ENCODE measurements around the genes TRIM51, OR8J1, OR9G1, OR9G4, TMX2, LPXN and ZFP91.

- RRBS: no CpG with 5 or more reads among the region's 2 CpGs
These were observed at the start of gene TRIM51 for GRCh38 chr11:55883100-55883526. TSS of gene TRIM51 (plus strand) at chr11:55883297.

DNA sequence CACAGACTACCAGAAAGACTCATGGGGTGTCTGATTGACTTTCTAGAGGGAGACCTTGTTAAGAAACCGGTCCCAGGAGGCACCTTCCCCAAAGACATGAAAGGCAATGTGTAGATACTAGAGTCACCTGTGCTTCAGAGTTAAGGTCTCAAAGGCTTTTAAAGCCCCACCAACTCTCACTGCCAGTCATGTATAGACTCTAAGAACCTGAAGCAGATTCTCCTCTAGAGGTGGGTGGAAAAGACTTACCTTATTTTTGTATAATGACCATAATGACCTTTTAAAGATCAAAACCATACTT lies at the start of gene OR8J1:
OR8J1 (plus strand) TSS at position 196 of the 301 bp plus-strand sequence.
- RRBS: no CpG with 5 or more reads among the region's 1 CpG

DNA sequence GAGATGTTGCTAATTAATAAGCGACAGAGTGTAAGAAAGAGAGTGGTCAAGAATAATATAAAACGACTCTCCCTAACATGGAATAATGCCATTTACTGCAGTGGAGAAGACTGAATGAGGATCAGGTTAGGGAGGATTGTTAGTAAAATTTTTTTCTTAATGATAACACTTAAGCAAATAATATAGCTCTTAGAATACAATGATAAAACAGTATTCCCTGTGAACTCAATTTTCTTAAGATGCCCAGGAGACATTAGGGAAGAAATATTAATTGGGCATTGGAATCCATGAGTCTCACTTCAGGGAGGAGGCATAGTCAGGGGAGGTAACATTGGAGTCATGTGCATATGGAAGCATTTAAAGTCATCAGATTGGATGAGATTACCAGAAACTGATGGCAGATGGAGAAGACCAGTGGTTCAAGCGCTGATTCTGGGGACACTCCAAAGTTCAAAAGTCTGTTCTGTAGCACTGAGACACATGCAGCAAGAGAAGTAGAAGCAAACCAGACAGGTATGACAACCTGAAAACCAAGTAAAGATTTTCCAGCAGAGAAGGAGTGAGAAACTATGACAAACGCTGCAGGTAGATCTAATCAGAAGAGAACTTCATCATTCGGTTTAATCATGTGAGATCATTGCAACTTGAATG lies at the start of gene OR9G1:
OR9G1 (plus strand) TSS at position 418 of the 651 bp plus-strand sequence.
- RRBS: no CpG with 5 or more reads among the region's 5 CpGs

DNA sequence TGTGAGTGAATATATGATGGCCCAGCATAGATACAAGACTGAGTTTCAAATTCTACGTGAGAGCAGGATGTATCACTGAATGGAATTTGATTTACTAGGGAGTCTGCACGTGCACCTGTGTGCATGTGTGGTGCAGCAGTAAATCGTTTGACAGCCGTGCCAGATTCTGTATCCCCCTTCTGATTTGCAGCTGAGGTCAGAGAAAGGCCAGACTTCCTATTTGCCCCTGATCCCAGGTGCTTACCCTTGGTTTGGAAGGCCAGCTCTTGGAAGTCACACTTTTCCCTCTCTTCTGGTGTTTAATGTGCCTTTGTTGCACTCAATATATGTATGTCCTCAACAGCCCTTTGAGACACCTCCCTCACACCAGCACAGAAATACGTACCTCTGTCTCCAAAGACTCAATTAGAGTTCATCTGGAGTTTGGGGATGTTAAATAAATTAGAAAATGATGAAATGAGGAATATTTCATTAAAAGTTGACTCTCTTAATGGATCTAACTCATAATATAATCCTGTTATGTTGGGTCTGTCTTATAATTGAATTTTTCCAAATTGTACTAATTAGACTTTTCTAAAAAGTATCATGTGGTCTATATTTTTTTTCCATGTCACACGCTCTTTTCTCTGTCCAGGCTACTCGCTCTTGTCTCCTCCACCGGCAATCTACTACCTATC lies at the start of gene OR9G4:
OR9G4 (minus strand) TSS at position 286 of the 677 bp plus-strand sequence.
- RRBS: no CpG with 5 or more reads among the region's 8 CpGs

GRCh38 chr11:57288698-57289760 lies 35.7 kb downstream of the TNKS1BP1 start:
- RRBS: no CpG with 5 or more reads among the region's 11 CpGs

DNA sequence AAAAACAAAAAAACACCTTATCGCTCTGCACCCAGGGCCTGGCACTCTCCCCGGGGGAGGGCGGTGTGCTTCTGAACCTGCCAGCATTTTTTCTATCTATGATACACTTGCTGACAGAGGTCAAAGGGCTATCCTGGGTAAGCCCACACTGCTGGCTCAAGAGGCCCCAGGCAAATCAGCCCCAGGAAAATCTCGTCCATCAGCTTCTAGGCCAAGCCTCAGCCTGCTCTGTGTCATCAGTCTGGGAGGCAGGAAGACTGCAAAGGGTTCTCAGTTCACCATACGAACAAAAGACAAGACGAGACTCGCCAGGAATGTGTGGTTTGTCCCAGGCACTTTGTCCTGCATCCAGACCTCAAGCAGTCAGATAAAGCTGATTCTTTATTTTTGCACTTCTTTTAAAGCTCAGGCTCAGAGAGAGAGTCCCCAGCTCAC lies 31.8 kb downstream of the TNKS1BP1 start:
- RRBS: no CpG with 5 or more reads among the region's 7 CpGs

GRCh38 chr11:57323485-57324026 lies 1.2 kb downstream of the TNKS1BP1 start:
- RRBS: no CpG with 5 or more reads among the region's 7 CpGs

GRCh38 chr11:57327208-57327583 lies 2.4 kb upstream of the TNKS1BP1 start:
- RRBS: no CpG with 5 or more reads among the region's 5 CpGs

DNA sequence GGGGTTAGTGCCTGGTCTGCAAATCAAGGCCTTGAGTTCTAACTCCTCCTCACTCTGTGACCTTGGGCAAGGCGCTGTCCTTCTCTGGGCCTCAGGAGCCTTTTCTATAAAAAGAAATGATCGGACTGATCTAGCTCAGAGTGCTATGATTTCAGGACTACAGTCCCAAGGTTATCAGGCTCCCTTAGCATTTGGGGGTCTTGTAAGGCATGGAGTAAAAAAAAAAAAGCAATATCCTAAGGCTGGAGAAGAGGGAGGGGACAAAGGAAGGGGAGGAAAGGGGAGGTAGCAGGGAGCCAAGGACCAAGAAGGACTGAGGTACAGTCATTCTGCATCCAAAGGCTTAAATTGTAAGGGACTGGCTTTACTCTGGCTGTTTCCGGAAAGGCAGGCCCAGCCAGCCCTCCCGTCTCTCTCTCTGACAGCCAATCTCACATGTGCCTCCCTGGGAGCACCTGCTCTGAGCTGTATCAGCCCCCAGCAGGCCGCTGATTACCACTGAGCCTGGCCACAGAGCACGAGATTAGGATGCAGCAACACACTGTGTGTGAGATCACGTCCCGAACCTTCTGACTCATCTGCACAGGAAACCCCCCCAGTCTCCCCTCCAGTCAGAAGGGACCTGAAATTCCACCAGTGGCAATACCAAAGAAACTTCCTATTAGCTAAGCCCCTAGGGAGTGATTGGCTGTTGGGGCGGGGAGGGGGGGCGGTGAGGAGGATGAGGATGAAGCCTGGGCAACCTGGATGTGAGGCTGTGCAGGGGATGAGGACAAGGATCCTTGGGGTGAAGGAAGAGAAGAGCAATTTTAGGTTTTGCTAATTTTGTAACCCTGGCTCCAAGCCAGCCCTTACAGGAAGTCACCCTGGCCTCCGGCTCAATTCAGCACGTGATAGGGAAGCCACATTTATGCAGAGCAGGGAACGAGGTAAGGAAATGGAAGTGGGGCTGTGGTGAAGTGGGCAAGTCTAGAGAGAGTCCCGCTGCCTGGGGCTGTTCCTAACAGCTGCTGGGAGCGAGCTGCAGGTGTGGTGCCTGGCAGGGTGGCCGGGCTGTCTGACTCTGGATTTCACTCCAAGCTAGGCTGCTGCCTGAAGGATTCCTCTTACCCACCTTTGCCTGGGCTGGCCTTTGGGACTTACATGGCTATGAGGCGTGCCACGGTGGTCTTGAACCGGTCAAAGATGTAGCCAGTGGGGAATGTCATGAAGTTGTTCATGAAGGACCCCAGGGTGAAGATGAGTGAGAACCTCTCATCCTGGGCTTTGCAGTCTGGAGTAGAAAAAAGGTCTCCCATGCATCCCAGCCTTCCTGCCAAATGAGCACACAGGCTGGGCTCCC lies 2.1 kb downstream of the SLC43A3 start:
- RRBS: no CpG with 5 or more reads among the region's 19 CpGs

DNA sequence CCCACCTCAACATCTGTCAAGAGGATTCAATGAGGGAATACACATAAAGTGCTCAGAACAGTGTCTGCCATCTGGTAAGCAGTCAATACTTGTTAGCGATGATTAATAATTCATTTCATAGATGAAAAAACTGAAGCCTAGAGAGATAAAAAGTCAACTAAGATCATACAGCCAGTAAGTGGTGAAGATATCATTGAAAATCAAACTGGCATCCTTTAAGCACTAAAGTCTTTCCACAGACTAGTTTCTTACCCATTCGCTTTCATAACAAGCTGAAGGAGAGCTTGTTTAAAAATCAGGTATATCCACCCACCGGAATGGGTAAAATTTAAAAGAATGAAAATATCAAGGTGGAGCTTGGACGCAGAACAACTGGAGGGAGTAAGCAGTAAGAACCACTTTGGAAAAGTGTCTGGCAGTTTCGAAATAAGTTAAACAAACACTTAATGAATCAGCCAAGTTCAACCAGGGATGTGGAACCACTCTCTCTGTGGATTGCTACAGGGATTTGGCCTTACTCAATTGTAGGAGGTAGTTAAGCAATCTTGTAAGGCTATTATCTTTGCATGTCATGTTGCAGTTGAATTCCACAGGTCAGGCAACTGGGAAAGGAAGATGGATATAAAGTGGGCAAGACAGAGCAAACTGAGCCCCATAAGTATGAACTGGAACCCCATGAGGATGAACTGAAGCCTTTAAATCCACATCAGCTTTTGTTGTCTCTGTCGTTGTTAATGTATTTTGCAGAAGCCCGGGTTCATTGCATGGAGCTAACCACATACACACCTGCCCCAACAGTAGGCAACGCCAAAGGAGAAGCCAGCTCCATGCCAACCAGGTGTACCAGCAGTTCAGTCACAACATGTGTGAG lies 7.7 kb upstream of the SLC43A3 start:
- RRBS: no CpG with 5 or more reads among the region's 8 CpGs

DNA sequence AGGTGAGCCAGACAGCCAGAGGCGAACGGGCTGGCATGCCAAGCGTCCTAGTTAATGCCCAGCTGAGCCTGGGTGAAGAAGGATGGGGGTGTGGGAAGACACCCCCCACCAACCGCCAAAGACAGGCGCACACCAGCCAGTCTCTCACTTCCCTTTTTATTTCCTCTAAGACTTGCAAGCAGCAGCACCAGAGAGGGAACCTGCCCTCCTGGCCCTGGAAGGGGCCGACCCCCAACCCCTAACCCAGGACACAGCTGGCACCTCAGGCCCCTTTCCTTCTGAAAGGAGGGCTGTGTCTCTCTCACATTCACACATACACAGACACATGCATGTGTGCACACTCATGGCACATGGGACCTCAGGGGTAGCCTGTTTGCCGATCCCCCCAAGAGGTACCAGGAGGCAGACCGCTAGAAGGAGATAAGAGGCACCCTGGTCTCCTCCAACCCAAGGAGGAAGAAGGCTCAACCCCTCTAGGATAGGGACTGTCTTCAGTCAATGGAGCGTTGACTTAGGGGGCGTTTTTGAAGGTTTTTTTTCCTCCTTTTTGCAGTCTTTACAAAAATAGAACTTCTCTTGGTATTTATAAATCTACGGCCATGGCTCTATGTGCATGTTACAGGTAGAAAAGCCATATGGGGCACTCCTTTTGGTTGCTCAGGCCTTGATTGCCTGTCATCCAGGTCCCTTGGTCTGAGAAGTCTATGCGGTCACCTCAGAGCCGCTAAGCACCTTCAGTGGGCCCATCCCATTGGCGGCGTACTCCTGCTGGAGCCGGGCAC lies 24.3 kb downstream of the RTN4RL2 start:
- RRBS: no CpG with 5 or more reads among the region's 16 CpGs

DNA sequence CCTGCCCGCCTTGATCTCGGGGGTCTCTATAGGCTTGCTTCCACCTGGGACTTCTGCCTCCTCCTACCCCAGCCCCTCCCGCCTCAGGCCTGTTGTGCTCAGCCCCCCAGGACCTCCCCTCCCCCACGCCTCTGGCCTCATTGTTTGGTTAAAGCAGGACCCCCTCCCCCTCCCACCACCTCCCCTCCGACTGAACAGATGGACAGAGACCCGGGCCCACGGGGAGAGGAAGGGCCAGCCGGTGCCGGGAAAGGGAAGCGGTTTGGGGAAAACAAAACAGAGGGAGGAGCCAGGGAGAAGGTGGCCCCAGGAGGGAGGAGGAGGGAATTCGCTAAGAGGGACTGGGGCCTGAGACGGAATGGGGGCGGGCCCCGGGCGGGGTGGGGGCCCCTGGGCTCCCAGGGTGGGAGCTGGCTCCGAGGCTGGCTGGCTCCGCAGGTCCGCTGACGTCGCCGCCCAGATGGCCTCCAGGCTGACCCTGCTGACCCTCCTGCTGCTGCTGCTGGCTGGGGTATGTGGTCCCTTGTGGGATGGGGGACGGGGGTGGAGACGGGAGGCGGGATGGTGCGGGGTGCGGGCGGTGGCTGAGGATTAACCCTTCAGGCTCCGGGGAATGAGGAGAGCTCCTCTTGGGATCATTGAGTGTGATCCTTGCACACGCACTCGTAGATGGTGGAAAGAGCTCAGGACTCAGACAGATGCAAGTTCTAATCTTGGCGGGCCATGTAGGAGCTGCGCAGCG lies 497 bp downstream of the SERPING1 start:
- RRBS: no CpG with 5 or more reads among the region's 33 CpGs

DNA sequence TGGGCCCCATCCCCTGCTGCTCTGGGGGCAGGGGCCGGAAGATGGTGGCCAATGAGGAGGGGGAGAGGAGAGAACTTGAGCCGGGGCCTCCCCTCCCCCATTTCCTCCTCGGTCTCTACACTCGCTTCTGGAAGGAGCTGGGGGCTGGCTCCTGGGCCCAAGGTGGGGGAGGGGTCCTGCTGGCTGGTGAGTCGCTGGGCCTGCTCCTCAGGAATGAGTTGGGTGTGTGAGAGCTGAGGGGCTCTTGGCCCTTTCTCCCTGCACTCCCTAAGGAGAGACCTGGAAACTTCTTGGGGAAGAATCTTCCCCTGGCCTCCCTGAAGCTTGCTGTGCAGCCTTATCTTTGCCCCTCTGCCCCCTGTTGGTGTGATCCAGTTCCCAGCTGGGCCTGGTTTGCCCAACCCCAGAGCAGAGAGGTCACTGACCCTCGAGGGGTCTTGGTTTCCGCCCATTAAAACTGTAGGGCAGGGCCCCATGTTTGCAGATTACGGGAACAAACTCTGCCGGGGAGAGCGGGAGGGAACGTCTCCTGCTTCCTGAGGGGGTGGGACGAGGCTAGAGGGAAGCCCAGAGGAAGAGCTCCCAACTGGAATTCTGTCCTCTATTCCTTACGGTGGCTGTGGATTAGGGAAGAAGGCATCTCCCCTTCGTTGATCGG lies 10.1 kb downstream of the YPEL4 start:
- RRBS: no CpG with 5 or more reads among the region's 15 CpGs

GRCh38 chr11:57658019-57658361 lies 428 bp downstream of the CLP1 start:
- RRBS: no CpG with 5 or more reads among the region's 8 CpGs

DNA sequence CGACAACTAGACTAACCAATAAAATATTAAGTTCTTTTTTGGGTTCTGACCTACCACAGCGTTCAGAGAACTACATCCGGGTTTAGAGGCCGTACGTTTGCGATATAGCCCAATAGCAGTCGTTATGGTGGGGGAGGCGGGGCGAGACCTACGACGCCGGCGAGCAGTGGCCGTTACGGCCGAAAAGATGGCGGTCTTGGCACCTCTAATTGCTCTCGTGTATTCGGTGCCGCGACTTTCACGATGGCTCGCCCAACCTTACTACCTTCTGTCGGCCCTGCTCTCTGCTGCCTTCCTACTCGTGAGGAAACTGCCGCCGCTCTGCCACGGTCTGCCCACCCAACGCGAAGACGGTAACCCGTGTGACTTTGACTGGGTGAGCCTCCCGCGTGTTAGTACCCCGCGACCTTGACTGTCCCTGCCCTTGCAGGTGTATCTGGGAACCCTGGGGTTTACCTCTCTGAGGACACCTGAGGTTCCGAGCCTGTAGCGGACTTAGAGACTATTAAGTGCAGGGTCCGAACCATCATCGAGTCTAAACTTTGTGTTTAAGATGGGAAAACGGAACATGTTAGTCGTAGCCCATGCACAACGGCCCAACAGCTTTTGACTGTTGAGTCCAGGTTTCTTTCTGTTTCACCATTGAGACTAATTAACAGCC lies at the start of gene TMX2:
TMX2 (plus strand) TSS at position 162 of the 661 bp plus-strand sequence.
- RRBS: 2% methylated on average over 9 of the region's 43 CpGs

- RRBS: no CpG with 5 or more reads among the region's 4 CpGs
These were observed 10.8 kb downstream of the CTNND1 start for GRCh38 chr11:57772325-57772859.

DNA sequence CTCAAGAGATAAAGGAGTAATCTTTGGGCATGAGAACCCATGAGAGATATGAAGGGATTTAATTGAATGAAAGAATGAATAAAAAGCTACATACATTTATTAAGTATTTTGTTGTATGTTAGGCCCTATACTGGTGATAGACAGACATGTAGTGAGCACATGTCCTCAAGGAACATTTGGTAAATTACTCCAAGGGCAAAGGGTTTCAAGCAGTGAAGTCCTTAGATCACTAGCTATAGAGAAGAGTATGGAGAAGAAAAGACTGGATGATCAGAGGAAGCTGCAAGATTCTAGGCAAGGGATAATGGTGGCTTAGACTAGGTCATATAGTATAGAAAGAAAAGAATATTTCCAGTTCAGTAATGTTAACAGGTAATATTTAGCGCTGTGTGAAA lies 64.4 kb downstream of the CTNND1 start:
- RRBS: no CpG with 5 or more reads among the region's 1 CpG

DNA sequence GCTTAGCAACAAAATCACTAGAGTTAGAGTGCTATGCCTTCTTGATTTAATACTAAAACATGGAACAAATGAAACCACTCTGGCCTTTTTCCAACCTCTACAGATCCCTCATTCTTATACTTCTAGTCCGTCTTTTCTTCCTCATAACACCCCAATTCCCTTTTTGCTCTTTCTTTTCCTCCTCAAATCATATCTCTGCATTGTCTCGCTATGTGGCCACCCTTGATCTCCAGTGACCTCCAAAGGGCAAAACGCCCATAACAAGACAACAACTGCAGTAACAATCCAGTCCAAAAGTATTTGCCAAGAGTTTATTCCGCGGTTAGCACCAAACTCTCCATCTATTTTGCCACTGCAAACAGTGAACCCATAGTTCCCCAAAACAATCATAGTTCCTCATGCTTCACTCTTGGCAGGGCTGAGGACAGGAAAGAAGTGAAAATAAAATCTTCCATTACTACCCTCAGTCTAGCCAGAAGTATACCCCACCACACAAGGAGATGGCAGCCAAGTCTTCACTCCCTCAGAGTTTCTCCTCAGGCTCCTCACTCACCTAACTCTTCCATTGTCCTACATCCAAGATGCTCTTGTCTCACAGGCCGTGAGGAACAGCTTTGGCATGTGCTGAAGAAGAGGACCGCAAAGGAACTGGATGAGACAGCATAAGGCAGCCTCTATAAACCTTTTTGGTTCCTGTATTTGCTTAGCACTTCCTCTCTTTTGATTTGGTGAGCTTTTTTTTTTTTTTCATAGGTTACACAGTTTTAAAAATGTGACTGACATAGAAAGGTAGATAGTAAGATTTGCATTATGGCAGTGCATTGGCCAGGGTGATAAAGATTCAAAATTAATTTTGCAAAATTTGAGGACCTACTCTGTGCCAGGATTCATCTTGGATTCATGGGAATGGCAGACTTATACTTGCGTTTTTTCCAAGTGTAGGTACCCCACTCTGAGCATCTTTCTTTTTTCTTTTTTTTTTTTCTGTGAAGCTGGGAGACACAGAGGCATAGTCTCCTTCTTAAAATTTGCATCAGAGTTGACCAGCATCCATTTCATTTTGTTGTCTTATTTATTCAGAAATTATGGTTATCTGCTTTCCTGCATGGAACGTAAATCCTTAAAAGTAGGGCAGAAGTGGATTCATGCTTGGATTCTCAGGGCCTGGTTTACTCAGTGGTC lies at the start of gene LPXN:
LPXN (minus strand) TSS at position 650 of the 1,182 bp plus-strand sequence.
- RRBS: no CpG with 5 or more reads among the region's 9 CpGs

DNA sequence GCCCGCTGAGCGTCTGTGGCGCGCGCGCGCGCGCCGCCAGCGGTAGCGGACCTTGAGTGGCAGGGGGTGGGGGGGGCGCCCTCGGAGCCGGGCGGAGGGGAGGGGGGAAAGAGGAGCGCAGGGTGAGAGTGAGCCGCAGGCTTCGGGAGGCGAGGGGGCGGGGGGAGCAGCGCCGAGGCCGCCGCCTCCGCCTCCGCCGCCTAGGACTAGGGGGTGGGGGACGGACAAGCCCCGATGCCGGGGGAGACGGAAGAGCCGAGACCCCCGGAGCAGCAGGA lies at the start of gene ZFP91:
ZFP91 (plus strand) TSS at position 16 of the 278 bp plus-strand sequence.
- RRBS: 3% methylated on average over 1 of the region's 34 CpGs